HL-60 (cell line): Measurements from ENCODE around the gene PROP1.

GRCh38 chr5:177610889-177612035, 11.3 kb downstream of the B4GALT7 start:
- RRBS = no CpG with 5 or more reads among the region's 19 CpGs

GRCh38 chr5:177670055-177670486, 70.1 kb downstream of the B4GALT7 start:
- RRBS = no CpG with 5 or more reads among the region's 5 CpGs

- RRBS = 31% methylated on average over 4 of the region's 8 CpGs
Measured at GRCh38 chr5:177996014-177996538, at the start of gene PROP1. PROP1 (minus strand) TSS chr5:177996242.

- RRBS = 100% methylated on average over 2 of the region's 16 CpGs
Measured at GRCh38 chr5:178224384-178224753, 8.2 kb downstream of the PHYKPL start.

- RRBS = no CpG with 5 or more reads among the region's 10 CpGs
Measured at GRCh38 chr5:178236516-178237229, 4.1 kb upstream of the PHYKPL start.

DNA sequence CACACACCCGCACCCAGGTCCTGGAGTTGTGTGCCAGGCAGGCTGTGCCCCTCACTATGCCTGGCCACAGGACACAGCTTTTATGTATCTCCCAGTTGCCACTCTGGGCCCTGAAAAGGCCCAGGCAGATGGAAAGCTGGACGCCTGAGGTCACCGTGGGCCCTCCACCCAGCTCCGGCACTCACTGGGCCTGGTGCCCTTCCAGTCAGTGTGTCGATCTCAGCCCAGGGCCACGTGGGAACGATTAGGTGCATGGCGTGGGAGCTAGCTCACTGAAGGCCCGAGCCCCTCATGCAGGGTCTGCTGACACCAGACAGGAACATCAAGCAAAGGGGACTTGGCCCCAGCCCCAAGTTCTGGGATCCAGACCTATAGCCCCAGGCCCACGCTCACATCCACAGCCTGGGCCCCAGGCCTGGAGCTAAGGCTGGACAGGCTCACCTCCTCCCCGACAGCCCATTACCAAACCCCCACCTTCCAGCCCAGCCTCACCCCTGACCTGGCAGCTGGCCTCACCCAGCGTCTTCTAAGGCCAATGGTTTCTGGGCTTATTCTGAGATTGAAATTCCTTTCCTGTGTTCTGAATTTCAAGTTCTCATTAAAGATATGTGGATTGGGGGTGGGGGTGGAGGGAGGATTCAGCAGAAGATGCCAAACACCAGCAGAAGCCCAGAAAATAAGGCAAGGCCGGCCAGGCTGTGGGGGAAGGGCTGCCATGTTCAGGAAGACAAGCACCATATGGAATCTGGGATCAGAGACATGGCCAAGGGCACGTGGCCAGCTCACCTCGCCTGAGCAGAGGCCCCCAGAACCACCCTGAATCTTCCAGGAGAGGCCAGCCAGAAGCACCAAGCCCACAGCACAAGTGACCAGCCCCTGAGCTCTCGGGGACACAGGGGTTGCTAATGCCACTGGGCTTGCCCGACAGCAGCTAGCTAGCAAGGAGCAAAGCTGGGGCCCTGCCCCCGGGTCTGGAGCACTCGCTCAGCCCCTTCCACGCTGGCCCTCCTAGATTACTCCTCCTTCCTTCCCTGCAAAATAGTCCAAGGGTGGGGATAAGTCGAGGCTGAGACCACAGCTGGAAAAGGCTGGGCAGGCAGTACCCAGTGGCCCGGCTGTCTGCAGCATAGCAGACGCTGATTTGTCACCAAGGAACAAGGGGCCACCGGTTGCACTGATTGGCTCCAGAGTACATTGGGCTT, 74.3 kb downstream of the ADAMTS2 start:
- RRBS = 88% methylated on average over 3 of the region's 24 CpGs

GRCh38 chr5:179275567-179276420, 69.5 kb downstream of the ADAMTS2 start:
- RRBS = no CpG with 5 or more reads among the region's 29 CpGs

DNA sequence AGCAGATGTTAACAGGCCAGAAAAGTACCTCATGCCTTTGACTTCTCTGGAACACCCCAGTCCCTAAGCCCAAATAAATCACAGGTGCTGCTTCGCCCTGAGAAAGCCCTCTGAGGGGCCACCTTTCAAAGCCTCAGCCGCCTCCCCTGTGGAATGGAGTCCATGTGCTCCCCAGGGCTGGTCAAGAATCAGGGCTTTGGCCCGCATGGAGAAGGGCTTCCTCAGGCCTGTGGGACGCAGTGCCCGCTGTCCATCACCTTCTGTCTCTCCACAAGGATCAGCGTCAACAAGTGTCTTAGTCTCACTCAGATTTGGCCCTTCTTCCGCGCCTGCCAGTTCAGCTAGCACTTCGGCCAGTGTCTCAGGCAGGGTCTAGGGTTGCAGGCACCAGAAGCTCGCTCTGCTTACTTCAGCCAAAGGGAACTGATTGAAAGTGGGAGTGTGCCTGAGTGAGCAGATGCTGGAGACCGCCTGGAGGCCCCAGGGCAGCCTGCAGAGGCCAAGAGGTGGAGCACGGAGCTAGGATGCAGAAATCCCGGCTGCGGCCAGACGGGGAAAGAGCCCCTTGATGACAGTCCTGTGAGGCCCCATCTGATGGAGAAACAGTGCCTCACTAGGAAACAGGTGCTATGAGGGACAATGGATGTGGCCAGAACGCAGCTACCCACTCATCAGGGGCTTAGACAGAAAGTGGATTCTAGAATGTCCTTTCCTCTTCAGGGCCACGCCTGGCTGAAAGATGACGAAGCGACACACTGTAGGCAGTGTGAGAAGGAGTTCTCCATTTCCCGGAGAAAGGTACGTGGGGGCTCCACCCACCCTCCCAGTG, 16.4 kb downstream of the HNRNPH1 start:
- RRBS = 87% methylated on average over 2 of the region's 21 CpGs

GRCh38 chr5:179607691-179608665, 15.5 kb downstream of the HNRNPH1 start:
- RRBS = 94% methylated on average over 1 of the region's 13 CpGs

GRCh38 chr5:179616342-179616709, 7.1 kb downstream of the HNRNPH1 start:
- RRBS = no CpG with 5 or more reads among the region's 3 CpGs

DNA sequence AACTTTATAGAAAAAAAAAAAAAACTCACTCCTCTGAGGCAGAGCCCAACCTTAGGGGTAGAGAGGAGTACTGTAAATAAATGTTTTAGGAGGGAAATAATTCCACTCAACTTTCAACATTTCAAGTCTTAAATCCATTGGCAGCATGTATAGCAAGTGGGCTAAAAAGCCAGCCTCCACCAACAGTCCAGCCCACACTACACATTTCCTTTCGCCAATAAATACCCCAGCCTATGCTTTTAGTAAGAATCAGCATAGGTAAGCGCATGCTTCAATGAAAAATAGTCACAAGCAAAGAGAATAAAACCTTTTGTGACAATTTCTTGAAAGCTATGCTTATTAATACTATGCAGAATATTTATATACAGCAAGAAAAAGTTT, 5.0 kb downstream of the HNRNPH1 start:
- RRBS = no CpG with 5 or more reads among the region's 2 CpGs

- RRBS = no CpG with 5 or more reads among the region's 11 CpGs
Measured at GRCh38 chr5:179634672-179634927, 11.1 kb upstream of the HNRNPH1 start.

- RRBS = no CpG with 5 or more reads among the region's 6 CpGs
Measured at GRCh38 chr5:179700293-179700889, 1.6 kb downstream of the CANX start.

DNA sequence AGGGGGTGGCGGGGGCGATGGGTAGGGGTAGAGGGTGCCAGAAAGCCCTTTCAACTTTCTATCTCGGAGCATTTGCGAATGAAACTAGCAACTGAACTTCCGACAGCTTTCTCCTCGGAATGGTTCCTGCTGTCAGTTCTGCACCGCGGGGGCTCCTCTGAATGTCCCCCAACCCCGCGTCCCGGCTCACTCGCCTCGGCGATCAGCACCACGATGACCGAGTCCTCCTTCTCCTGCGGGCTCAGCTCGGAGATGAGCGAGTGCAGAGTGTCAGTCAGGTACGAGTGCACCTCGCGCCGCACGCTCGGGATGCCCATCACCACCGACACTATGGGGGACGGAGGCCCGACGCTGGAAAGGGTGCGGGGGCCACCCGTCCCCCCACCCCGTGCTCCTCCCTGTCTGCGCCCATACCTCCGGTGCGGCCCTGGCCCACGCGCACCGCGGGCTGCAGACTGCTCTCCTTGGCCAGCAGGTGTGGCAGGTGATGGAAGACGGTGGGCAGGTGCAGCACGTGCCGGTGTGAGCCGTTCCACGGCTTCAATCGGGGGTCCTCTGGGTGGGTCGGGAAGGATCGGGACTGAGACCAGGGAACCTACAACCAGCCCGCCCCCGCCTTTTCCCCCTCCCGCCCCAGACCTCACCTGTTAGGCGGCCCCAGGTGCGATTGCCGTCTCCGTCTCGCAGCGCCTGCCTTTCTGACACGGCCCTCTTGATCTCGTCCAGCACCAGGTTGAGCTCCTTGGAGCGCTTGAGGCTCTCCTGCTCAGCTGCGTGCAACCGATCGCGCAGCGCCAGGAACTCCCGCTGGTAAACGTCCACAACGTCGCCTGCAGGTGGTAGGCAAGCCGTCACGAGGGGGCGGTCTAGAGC, 5.3 kb downstream of the MGAT4B start:
- RRBS = over 99% methylated on average over 9 of the region's 71 CpGs

- RRBS = no CpG with 5 or more reads among the region's 5 CpGs
Measured at GRCh38 chr5:179813043-179813629, 6.5 kb upstream of the MGAT4B start.

DNA sequence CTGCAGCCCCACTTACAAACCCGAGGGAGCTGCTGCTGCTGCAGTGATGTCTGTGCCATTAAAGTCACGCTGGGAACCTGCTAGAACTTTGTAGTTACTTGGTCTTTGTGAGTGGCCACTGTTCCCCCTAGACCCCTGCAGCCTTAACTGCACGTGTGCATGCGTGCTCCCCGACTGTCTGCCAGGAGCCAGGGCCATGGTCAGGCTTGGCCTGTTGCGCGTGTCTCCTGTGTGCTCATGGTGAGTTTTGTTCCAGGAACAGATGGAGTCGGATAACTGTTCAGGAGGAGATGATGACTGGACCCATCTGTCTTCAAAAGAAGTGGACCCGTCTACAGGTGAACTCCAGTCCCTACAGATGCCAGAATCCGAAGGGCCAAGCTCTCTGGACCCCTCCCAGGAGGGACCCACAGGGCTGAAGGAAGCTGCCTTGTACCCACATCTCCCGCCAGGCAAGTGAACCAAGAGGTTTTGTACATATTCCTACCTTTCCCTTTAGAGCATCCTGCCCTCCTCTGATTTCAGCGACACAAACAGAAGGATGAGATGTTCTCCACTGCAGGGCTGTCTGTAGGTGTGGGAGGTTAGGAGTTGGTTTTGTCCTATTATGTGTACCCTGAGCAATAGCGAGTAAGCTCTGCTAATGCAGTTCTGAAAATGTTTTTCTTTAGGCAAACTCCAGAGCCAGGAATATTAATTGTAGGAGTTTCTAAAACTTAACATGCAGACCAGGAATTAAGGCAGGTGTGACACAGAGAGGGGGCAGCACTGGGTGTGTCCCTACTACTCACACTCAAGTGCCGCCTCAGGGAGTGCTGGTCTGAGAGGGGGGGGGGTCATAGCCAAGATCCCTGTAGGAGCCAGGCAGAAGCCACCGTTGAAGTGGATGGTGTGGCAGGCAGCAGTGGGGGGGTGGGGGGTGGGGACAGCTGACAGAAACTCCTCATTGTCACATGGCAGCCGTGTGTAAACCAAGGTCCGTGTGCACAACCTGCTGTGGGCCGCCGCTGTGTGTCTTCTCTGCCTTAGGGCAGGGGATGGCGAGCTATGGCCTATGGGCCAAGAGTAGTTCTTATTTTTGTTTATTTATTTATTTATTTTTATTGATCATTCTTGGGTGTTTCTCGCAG, 13.0 kb downstream of the SQSTM1 start:
- RRBS = no CpG with 5 or more reads among the region's 21 CpGs

GRCh38 chr5:179840202-179841352, 18.0 kb downstream of the MRNIP start:
- RRBS = 97% methylated on average over 1 of the region's 34 CpGs

DNA sequence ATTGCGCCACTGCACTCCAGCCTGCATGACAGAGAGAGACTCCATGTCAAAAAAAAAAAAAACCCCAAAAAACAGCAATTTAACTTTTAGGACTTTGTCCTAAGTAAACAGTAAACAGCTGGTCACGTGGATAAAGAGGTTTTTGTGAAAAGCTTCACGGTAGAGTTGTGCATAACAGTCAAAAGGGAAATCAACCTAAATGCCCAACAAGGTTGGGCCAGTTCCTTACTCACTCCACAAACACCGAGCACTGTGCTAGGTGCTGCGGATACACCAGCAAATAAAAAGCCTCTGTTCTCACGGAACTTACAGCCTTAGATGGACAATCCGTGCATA, 6.4 kb downstream of the MRNIP start:
- RRBS = no CpG with 5 or more reads among the region's 7 CpGs

DNA sequence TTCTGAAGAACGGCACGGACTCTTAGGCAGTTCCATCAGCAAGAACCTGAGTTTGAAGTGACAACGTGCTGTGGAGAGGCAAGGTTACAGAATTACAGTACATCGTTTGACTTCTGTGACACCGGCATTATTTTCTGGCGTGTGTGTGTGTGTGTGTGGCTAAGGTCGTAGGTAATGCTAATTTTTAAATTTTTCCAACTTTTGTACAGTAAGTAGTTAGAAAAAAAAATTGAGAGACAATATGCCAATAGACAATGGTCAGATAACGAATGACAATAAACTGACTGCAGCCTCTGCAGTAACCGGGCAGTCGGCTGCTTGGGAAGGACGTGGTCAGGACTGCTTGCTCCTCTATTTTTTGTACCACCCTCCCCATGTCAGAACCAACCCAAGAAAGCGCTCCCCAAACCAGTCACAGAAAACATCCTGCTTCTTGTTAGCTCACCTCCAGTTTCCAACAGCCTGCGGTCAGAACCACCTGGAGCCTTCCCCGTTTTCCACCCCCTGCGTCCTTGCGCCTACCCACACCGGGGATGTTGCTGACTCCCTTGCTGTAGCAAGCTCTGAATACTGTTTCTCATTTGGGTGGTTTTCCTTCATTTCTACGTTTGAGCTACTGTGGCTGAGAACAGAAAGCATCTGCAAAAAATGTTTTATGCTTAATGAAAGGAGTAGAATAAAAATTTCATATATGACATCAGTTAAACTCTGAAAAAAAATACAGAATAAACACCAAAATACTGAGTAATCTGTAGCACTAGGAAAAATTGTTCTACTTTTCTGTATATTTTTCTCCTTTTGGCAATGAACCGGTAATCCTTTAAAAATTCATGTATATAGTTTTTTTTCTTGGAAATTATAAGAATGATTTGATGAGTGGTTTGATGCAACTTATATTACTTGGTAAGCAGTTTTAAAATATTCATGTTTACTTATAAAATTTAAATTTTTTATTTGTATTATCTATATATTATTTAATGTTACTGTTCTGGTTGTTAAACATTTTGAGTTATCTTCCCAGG, 1.8 kb upstream of the MRNIP start:
- RRBS = no CpG with 5 or more reads among the region's 19 CpGs

DNA sequence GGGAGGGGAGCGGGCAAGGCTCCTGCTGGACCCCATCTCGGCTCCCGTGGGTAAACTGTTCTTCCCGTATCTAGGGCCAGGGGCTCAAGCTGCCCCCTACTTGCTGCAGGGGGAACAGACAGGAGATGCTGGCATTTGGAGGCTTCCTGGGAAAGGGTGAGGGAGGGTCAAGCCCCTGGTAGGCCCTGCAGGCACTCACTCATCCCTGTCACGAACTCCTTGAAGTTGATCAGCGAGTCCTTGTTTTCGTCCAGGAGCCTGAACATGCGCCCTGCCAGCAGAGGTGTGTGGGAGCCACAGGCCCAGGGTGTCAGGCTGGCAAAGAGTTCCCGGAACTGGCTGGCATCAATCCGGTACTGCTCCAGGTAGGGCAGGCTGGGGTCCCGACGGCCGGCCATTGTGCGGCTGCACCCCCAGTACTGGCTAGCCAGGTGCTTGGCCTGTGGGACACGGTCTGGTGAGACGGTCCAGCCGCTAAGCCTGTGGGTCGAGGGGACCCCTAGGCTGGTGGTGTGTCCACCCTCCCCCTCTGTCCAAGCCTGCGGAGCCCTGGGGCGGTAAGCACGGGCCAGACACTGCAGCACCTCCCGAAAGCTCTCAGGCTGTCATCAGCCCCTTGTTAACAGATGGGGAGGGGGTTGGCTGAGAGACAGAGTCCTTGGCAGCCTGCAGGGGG, 11.6 kb upstream of the MRNIP start:
- RRBS = no CpG with 5 or more reads among the region's 22 CpGs